Osteocyte (in vitro differentiated cells): ENCODE results near the gene GKN2.

DNA sequence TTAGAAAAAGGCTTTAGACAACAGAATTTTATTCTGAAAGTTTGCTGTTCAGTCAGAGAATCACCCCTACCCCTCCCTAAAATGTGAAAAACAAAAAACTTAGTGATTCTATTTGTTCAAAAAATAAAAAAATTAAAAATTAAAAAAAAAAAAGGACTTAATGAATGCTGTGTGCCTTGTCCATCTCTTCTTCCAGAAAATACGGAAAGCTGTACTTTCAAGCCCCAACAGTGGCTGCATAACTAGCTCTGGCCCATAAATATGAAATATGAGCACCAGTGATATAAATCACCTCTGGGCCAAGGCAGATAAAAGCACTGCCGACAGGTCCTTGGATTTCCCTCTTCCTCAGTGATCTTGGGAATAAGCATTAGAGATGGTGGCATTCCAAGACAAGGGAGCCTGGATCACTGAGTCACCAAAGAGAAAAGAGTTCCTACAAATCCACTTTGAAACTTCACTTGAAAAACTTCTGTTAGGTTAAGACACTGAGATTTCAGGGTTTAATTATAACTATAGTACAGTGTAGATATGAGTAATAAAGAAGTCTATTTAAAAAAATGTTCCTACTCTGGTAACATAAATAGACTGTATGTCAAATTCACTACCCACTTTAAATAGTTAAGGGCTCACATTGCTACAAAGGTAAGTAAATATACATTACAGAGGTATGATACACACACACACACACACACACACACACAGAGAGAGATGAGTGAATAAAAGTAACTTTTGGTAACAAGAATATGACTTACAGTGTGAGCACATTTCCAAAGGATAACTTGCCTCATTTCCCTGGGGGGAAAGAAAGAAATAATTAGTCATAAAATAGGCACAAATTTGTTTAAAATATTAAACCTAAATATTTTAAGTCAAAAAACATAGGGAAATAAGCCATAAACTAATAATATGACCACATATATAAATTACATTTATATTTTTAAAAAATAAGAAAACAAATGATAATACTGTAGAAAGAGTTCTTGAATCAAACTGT is 35.7 kb downstream of the PPP3R1 start:
- PRO-cap, result no peak

GRCh38 chr2:68246522-68247276 is 5.6 kb downstream of the PPP3R1 start:
- PRO-cap, result no peak

DNA sequence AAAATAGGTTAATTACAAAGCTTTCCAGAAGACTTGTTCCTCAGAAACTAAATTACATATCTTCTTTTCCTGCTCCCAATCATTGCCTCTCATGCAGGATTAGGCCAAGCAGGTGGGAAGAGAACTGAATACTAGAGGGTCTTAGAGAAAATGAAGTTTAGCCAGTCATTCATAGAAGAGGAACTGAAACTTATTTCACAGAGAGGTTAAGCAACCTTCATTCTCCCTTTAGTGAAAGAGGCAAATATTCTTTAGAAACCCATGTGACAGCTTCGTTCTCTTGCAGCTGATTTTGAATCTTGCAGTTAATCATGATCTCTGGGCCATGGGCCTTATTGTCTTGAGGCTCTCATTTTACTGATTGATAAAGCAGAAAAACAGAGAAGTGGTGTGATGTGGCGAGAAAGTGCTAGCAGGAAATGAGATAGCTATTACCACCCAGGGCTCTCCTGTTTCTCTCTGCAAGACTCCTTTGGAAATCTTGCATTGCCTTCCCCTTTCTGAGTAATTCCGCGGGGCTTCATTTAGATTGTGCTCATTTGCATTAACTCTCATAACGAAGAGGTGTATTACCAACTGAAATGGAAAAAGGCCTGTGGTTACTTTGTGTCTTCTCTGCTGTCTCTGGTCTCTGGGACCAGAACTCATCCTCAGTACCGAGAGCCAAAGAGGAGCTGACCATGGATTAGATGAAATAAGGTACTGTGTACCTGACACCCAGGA is 44.6 kb upstream of the ARHGAP25 start:
- PRO-cap, result no peak

GRCh38 chr2:68732053-68732473 is 2.5 kb upstream of the ARHGAP25 start:
- PRO-cap, result no peak

DNA sequence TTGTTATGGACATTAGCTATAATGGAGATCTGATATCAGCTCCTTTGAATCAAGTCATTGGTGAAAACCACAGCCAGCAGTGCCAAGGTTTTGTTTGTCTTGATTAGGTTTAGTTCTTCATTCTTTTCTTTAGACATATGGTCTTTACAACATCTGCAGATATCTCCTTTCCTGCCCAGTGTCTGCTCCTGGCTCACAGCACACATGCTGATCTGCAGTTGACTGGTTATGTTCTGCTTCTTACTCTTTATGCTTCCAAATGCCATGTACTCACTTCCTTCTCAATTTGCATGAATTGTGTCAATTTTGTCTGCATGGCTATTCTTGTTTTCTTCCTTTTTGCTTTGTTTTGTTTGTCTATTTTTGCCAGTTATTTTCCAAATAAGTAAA is 8.0 kb downstream of the ARHGAP25 start:
- PRO-cap, result no peak

GRCh38 chr2:68768273-68768941 is 33.8 kb downstream of the ARHGAP25 start:
- PRO-cap, result no peak

DNA sequence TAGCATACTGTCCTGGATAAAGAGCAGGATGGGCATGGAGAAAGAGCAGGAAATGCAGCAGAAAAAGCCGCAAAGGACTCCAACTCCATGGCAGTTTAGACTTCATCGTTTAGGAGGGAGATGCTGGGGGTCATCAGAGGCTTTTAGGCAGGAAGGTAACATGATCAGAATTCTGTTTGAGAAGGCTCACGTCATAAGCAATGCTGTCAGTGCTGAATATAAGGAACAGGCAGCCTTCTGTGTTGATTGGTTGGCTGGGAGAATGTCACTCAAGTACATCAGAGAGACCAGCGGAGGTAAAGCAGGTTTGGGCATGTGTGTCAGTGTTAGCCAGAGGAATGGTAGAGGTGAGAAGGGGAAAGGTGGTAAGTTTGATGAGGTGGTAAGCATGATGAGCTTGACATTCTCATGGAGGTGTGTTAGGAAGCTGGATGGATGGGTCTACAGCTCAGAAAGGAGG is 35.3 kb downstream of the ARHGAP25 start:
- PRO-cap, result no peak

- PRO-cap, result no peak
These were observed 45.0 kb downstream of the BMP10 start for GRCh38 chr2:68826275-68826474.

DNA sequence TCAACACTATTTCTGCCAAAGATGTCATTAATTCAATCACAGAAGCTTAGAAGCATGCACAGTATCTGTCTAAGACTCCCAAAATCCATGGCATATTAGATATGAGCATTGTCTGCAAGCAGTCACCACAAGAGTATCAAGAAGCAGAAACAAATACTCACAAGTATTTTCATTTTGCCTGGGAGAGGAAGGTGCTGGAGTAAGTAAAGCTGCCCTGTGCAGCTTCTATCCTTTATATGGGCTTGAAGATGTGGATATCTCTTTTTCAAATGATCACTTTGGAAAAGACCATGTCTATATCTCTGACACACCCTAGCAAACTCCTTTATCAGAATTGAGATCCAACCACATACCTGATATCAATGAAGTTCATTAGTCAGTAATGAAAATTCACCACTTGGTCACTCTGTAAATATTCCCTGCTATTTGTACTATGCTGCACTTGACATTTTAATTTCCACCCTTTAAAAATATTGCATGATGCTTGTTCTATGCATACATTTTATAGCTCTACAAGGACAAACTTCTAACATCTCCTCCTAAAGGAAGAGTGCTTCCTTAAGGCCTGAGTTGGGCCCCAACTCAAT is at the start of gene GKN2:
TSS of gene GKN2 (minus strand) at position 205 of the 587 bp plus-strand sequence.
- PRO-cap, result no peak

- PRO-cap, result no peak
These were observed 3.5 kb downstream of the GKN1 start for GRCh38 chr2:68977751-68978493.

DNA sequence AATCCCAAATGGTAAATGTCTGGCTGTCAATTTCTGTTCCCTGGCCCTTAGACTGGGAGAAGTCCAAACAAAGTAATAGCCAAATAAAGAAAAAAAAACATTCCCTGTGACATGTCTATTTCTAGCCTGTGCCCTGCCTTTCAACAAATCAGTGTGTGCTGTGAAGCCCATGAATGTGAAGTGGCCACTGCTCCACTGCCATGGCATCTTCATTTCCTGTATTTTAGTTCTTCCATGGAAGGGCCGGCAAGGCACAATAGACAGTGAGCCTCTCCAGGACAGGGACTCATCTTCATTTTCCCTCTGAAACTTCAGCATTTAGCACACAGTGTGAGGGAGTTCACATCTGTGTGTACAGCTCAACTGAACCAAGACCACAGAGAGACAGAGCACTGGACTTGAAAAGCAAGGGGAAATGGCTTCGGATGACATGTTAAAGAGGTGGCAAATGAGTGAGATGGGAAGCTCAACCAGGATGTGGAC is 140.0 kb downstream of the ANTXR1 start:
- PRO-cap, result no peak

DNA sequence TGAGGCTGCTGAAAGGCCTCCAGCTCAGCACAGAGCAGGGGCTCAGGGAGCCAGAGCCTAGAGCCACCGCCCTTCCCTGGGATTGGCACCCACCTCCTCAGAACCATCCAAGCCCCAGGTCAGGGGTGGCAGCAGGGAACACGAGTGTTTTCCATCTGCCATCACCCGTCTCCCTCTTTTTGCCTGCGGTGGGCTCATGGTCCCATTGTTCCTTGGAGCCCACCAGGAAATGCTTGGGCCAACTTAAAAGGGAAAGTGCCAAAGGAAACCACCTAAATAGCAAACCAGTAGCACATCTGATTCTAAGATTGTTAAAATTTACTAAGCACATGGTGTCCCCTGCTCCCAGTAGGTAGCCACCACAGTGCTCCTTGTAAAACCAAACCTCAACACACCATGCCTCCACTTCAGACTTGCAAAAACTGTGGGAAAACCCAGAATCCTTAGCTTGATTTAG is 184.0 kb downstream of the ANTXR1 start:
- PRO-cap, result no peak

GRCh38 chr2:69306769-69307366 is 80.2 kb downstream of the GFPT1 start:
- PRO-cap, result no peak

GRCh38 chr2:69341929-69342422 is 45.1 kb downstream of the GFPT1 start:
- PRO-cap, result no peak

DNA sequence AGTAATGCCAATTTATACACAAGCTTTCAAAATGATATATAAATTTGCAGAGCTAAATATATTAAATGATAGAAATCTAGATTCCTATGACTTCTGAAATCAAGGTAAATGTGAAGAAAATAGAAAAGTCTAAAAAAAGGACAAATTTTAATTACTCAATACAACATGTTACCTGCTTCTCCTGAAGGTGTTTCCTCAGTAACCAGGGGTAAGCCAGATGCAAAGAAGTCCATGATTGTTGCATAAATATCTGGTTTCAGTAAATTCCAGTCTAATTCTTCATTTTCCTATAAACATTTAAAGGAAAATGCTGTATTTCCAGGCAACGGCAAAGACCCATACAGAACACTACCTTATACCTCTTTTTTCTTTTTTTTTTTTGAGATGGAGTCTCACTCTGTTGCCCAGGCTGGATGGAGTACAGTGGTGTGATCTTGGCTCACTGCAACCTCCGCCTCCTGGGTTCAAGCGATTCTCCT is 22.2 kb downstream of the NFU1 start:
- PRO-cap, result no peak

DNA sequence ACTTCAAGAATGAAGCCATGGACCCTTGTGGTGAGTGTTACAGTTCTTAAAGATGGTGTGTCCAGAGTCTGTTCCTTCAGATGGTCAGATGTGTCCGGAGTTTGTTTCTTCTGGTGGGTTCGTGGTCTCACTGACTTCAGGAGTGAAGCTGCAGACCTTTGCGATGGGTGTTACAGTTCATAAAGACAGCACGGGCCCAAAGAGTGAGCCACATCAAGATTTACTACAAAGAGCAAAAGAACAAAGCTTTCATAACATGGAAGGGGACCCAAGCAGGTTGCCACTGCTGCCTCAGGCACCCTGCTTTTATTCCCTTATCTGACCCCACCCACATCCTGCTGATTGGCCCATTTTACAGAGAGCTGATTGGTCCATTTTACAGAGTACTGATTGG is 2.0 kb upstream of the NFU1 start:
- PRO-cap, result no peak

- PRO-cap, result no peak
These were observed 73.2 kb downstream of the AAK1 start for GRCh38 chr2:69570128-69570863.

DNA sequence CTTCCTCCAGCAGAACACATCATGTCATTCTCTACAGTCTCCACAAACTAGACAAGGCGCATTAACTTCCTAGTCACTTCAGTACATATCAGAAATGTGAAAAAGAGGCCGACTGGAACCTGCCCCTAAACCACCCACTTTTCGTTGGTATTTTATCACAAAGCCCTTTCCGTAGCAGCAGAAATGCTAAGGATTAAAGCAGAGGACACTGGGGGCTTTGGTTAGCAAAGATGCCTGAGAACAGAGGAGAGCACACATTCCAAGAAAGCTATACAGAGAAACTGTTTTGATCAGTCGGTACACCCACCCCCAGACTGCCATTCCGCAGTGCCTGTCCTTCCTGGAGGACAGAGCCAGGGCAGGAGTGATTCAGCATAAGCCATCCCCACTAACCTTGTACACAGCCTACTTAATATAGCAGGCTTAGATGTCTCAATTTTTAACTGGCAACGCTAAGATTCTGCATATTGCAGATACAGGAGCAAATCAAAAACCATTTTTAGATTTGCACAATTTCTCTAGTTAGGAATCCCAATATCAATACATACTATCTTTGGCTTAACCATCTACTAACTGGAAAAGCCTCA is 53.3 kb downstream of the AAK1 start:
- PRO-cap, result no peak

DNA sequence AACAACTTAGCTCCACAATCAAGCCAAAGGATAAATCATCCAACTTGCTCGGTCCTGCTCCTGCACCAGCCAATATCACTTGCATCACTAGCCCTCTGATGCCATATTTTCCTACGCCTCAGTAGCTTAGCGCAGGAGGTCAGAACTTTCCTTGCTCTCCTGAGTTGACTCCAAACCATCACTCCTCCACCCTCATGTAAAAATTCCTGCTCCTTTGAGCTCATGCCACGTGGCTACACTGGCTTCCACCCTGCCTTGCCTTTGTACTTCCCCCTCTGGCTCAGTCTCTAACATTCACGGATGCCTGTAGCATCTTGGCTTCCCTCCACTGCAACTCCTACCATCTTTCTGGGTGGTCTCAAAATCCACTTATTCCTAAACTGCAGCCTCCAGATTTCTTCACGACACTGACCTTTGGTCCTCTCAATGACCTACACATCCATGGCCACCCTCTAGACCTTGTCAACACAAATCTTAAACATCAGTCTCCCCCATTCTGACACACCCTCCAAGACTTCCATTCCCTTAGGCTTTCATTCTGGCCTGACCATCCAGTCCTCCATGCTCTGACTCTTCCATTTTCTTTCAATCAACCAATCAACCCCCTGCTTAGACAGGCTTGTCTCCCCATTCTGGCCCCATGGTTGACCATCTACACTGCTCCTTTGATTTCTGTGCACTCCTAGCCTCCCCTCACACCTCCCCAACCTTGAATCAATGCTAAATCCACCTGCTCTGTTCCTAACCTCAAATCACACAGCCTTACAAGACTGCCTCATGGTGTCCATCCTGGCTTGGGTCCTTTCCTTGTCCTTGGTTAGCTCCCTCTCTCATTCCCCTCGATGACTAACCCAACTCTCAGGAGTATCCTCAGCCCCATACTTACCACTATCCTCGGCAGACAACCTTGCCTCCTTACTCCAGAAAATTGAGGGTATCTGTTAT is 24.9 kb downstream of the AAK1 start:
- PRO-cap, result no peak

DNA sequence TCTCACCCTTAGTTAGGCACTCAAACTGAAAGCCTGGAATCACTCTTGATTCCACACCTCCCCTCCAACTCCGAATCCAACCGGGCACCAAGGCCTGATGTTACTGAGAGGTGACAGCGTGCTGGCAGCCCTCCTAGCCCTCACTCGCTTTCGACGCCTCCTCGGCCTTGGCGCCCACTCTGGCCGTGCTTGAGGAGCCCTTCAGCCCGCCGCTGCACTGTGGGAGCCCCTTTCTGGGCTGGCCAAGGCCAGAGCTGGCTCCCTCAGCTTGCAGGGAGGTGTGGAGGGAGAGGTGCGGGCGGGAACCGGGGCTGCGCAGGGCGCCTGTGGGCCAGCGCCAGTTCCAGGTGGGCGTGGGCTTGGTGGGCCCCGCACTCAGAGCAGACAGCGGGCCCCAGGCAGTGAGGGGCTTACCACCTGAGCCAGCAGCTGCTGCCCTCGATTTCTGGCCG is 21.7 kb downstream of the AAK1 start:
- PRO-cap, result no peak